Pericardium (tissue), 1 donor: ENCODE measurements around the gene PTPA.

DNA sequence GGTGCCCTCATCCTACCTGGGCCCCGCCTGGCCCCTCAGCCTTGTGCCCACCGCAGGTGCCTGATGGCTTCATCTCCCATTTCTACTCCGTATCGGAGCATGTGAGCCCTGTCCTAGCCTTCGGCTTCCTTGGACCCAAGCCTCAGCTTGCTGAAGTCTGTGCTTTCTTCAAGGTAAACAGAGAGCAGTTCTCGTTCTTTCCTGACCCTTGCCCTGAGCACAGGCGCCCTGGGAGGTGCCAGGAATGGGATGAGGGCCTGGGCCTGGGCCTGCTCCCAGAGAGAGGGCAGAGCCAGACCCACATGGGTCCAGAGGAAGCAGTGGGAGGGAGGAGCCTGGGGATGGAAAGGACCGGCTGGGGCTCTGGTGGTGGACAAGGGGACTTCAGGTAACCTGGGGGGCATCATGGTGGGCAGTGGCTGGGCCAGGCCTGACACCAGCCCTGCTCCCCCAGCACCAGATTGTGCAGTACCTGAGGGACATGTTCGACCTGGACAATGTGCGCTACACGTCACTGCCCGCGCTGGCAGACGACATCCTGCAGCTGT lies 11.0 kb upstream of the DOLPP1 start:
- RRBS: no CpG with 5 or more reads among the region's 14 CpGs

- RRBS: 54% methylated on average over 3 of the region's 10 CpGs
Measured at GRCh38 chr9:129084086-129084561, 3.2 kb downstream of the DOLPP1 start.

GRCh38 chr9:129107612-129108350 lies 2.8 kb downstream of the CRAT start:
- RRBS: no CpG with 5 or more reads among the region's 17 CpGs

DNA sequence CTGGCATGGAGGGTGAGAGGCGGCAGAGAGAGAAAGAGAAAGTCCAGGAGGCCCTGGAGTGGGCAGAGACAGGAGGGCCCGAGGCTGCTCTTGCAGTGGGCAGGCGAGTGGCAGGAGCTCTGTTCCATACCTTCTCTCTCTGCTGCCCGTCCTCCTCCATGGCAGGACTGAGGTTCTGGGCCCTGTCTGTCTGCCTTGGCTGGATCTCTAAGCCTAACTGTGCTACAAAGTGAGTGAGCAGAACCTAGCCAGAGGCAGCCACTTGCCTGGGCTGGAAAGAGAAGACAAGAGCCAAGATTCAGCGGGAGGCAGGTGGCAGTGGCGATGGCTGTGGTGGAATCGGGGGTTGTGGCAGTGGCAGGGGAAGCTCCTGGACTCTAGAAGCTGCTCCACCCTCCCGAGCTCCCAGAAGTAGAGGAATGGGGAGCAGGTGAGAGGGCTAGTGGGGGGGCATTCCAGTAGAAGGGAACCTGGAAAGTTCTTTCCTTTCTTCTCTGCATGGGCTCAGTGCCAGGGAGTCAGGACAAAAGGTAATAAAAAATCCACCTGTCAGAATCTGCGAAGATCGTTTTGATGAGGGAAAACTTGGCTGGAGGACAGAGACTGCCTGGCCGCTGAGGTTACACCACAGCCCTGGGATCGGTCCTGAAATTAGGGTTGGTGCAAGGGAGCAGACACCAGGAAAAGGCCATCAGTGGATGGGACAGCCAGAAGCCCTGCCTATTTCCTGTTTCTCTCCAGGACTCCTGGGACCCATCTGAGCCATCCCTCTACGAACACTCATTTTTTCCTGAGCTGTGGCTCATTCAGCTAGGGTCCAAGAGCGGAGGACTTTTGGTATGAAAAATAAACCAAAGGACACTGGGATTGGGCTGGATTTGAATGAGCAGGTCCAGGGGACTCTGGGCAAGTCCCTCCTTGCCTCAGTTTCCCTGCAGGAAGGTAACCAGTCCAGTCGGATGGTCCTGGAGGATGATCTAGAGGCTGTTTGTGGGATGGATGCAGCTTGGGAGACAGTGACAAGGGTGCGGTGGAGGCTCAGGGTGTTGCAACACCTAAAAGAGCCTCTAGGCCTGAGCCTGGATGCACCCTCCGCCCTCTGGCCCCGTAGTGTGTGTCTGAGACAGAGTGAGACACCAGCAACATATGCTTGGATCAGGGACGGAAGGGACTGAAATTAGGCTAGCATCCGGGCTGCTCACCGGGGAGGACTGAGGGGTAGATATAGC lies 1.5 kb downstream of the CRAT start:
- RRBS: no CpG with 5 or more reads among the region's 21 CpGs

- RRBS: 2% methylated on average over 27 of the region's 85 CpGs
Measured at GRCh38 chr9:129110832-129111798, at the start of gene PTPA. Gene PTPA (plus strand): TSS chr9:129111415.

- RRBS: no CpG with 5 or more reads among the region's 2 CpGs
Measured at GRCh38 chr9:129114672-129115020, 3.4 kb downstream of the PTPA start.

DNA sequence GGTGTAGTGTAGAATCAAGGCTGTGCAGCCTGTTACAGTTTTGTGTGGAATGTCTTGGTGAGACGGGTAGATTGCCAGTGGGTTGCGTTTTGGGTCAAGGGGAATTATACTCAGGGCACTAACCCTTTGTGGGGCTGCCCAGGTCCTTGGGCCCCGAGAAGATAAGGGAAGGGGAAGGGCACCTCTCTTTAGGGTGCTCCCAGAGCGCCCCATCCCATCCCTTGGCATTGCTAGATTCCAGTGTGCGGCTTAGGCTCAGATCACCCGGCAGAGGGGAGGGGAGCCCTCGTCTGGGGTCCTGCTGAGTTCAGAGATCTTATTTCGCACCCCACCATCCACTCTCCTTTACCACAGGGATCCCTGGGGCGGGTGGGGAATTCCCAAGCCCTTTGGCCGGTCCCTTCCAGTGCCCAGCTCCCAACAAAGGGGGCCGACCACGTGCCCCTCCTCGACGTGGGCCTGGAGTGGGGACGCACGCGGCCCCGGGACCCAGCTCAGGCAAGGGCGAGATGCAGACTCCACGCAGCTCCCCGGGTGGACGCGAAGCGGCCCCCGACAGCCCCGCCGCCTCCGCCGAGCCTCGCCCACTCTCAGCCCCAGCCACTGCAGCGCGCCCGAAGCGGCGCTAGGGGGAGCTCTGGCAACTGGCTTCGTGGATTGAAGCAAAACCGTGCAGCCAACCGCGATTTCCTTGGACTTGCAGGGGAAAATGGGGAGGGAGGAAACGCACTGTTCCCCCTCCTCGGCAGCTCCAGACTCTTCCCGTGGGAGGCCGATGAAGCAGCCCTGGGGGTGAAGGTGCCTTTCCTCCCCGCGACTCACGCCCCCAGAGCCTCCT lies 4.3 kb downstream of the IER5L start:
- RRBS: 2% methylated on average over 10 of the region's 46 CpGs

GRCh38 chr9:129242520-129243477 lies 64.7 kb upstream of the IER5L start:
- RRBS: no CpG with 5 or more reads among the region's 25 CpGs

- RRBS: 10% methylated on average over 1 of the region's 7 CpGs
Measured at GRCh38 chr9:129283244-129283571, 105.1 kb upstream of the IER5L start.

DNA sequence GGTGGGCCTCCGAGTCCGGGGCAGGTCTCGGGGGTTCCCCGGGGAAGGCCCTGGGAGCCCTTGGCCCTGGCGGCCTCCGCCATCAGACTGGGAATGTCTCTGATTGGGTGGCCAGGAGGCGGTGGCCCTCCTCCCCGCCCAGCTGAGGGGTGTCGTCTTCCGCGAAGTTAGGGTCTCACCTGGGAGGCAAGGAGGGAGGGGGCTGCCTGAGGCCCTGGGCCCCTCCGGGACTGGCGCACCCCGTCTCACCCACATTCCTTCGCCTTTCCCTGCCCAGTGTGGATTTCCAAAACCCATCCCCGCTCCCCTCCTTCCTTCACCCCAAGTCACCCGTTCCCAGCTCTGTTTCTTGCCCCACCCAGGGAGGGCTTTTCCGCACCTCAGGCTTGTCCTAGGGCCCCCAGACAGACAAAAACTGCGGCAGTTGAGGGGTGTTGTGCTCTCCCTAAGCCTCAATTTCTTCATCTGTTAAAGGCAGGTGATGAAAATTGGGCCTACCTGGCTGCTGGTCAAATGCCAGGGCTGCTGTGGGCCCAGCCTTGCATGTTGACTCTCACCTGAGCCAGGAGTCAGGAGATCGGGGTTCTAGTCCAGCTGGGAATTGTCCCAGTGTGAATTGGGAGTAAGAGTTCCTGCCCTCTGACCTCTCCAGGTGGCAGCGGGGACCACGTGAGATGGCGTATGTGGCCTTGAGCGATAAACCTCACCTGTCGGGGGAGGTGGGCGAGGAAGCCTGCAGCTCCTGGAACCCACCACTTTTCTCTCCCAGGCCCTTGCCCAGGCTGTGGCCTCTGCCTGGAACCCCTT lies 143.3 kb upstream of the IER5L start:
- RRBS: no CpG with 5 or more reads among the region's 26 CpGs

GRCh38 chr9:129412460-129412910 lies 208.4 kb downstream of the C9orf50 start:
- RRBS: no CpG with 5 or more reads among the region's 8 CpGs

DNA sequence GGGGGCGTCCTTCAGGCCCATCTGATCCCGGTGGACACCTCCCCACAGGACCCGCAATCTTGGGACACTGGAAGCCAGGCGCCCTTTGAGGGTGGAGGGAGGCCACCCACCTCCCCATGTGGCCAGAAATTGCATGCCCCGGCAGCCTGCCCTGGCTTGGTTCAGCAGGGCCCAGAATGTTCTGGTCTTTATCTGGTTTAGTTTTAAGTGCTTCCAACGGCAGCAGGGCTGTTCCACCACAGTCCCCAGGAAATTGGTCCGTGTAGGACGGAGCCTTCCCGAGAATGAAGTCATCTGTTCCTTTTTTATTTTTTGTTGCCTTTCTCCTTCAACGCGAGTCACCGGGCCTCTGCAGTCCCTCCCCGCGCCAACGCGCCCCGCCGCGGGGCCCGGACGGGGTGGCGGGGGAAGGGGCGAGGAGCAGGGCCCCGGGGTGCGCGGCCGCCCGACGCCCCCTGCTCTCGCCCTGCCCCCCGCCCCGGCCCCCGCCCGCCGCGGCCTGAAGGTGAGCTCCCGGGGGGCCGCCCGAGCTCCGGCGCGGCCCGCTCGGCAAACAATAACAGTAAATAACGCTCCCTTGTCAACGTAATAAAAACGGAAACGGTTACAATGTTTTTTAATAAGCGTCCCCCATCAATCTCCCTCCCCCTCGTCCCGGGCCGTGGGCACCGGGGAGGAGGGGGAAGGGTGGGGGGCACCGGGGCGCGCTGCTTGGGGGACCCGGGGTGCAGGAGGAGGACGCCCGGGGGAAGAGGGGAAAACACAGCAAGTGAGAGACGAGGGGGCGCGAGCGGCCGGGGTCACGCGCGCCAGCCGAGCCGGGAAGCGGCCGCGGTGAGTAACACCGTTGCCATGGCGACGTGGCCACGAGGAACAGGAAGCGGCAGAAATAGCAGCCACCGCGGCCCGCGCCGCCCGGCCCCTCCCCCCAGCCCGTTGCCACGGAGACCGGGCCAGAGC lies 207.7 kb downstream of the C9orf50 start:
- RRBS: 3% methylated on average over 37 of the region's 86 CpGs

DNA sequence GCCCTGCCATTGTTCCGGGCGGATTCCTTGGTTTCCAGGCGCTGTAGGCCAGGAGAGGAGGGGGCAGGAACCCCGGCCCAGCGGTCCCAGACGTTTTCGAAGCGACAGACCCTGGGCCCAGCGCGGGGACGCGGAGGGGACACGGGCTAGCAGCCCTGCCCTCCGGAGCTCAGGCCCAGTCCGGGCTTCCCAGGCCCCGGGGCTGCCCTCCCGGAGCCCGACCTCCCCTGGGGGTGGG lies 206.9 kb downstream of the C9orf50 start:
- RRBS: 2% methylated on average over 13 of the region's 18 CpGs

DNA sequence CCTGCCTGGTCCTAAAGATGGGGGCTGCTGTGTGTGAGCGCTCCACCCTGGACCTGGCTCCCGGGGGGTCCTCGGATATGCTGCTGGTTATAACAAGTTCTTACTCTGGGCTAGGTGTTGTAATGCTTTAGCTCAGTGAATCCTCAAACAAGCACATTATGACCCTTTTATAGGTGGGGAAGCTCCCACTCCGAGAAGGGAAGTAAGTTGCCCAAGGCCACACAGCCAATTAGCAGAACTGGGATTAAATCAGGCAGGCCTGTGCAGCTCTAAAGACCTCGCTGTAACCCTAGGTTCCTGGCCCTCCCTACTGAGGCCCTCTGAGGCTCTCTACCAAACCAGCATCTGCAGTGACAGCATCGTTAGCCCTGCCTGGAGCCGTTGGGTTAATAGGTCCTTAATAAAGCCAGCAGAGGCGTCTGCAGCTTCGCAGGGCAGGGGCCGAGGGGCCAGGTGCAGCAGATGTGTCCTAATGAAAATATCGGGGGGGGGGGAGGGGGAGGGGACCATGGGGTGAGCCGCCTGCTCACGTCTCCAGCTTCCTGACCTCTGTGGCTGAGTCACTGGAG lies 204.1 kb downstream of the C9orf50 start:
- RRBS: no CpG with 5 or more reads among the region's 13 CpGs

- RRBS: no CpG with 5 or more reads among the region's 5 CpGs
Measured at GRCh38 chr9:129480631-129481126, 140.2 kb downstream of the C9orf50 start.

- RRBS: no CpG with 5 or more reads among the region's 14 CpGs
Measured at GRCh38 chr9:129490964-129491938, 129.7 kb downstream of the C9orf50 start.

- RRBS: 27% methylated on average over 5 of the region's 19 CpGs
Measured at GRCh38 chr9:129499945-129500584, 120.8 kb downstream of the C9orf50 start.

DNA sequence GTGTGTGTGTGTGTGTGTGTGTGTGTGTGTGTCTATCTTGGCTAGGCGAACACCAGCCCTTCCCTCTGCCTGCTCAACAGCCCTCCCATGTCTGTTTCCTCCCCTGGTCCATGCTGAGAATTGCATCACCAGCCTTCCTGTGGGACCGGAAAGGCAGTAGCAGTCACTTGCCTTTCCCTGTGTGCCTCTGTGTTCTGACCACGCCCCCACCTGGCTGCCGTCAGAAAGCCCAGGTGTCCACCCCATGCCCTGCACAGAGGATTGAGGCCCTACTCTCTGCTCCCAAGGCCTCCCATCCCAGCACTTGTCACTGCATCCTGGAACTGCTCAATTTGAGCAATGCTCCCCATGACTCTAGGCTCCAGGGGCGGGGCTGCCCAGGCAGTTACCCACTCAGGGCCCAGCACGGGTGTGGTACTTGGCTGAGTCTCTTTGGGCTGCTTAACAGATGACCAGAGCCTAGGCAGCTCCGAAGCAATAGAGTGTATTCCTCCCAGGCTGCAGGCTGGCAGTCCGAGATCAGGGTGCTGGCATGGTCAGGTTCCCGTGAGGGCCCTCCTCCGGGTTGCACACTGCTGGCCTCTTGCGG lies 13.3 kb downstream of the C9orf50 start:
- RRBS: no CpG with 5 or more reads among the region's 11 CpGs

DNA sequence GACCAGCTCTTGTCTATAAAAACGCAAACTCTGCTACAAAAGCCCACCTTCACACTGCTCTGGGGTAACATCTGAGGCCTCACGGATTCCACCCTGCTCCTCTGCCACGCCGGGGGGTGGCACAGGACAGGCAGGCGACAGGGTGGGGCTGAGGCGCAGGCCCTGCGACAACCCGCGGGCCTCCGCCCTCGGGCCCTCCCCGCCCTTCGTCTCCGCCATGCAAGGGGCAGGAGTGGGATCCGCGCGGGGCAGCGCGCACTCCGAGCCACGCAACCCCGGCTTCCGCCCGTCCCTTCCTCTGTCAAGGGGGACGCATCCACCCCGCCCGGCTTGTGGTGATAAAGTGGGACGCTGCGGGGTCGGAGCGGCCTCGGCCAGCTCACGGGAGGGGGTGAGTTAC lies 464 bp downstream of the ASB6 start:
- RRBS: 2% methylated on average over 11 of the region's 33 CpGs

- RRBS: no CpG with 5 or more reads among the region's 14 CpGs
Measured at GRCh38 chr9:129711745-129712262, 41.0 kb downstream of the PTGES start.